ENCODE data around the genes TSPY2 and CDY1.

DNA sequence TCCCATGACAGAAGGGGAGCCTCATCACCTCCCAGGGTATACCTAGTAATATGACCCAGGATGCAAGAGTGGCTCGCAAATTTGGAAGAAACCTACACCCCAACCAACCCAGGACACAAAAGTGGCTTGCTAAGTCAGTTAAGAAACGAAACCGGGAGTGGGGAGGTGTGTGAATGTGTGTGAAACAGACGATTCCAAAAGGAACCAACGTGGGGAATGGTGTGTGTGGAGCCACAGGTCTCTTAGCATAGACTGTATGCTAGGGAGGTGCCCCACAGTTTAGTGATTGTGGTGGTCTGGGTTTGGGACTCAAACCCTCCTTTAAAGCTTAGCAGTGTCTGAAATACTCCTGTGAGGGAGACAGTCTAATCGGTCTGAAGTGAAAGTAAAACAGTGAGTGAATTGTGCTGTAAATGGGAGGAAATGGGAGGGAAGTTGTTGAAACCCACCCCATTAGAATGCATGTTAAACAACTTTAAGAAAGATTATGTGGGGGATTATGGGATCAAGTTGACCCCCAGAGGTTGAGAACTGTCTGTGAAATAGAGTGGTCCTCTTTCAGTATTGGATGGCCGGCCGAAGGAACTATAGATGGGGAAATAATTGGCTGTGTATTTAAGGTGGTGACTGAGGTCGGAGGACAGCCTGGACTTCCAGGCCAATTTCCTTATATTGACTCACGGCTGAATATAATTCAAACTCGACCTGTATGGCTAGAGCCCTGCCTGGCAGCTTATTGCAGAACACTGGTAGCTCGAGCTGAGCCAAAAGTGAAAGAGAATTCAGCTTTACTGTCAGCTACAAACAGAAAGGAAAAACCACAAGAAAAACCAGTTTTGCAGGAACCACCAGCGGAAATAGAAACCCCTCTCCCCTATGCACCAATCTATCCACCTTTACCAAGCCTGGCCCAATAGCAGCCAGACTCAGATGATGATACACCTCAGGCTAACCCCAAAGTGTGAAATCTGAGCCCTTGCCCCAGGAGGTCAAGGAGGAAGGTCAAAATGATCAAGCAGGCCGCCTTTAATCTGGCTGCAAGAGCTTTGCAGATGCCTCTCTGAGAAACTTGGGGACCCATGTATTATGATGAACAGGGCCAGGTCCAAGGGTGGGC lies 68.4 kb downstream of the ZFY start:
- PRO-cap: no peak

- PRO-cap: no peak
Observed at GRCh38 chrY:3367497-3368024, 211.3 kb upstream of the TGIF2LY start.

GRCh38 chrY:6246153-6246438 lies at the start of gene TSPY2:
Gene TSPY2, plus strand, starts transcription at chrY:6246223.
- PRO-cap: no peak

- PRO-cap: no peak
Observed at GRCh38 chrY:6909828-6910265, 650 bp upstream of the TBL1Y start.

GRCh38 chrY:7322122-7322566 lies 410.6 kb upstream of the AMELY start:
- PRO-cap: no peak

DNA sequence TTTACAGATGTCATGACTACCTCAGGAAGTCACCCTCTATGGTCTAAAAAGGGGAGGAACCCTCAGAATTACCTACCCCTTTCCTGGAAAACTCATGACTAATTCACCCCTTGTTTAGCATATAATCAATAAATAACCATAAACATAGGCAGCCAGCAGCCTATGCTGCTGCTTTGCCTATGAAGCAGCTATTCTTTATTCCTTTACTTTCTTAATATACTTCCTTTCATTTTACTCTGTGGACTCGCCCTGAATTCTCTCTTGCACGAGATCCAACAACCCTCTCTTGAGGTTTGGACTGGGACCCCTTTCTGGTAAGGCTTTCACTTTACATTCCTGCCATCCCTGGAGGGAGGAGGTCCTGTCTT lies 522.7 kb upstream of the AMELY start:
- PRO-cap: no peak

DNA sequence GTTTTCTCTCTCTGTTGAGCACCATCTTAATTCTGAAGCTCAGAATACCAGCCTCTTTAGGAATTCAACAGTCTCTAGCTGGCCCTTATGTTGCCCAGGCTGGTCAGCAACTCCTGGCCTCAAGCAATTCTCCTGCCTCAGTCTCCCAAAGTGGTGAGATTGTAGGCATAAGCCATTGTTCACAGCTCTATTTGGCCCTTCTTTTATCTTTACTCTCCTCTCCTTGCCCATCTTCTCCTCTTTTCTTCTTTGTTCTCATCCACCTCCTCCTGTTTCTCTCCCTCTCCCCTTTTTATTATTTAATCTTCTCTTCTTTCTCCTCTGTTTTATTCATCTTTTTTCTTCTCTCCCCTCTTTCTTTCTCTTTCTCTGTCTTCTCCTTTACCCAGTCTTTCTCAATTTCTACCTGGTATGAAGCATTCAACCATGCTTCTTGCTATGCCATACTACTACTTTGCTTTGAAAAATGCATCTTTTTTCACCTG lies 1268.4 kb downstream of the NLGN4Y start:
- PRO-cap: no peak

- PRO-cap: no peak
Observed at GRCh38 chrY:19015886-19016461, 242.4 kb upstream of the HSFY2 start.

DNA sequence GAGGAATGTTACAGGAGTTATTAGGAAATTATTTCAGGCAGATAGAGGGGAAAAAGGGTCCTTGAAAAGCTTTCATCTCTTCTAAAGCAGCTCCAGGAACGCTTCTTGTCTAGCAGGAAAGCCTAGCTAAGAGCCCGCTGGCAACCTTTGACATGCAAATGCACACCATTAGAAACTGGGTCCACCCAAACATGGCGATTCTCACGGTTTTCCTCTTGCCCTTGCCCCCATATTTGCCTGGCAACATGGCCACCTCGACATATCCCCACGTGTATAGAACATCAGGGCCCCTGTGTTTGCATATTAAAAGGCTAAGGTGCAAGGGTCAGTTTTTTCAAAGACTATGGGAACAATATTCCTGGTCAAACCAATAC lies 268.8 kb upstream of the HSFY2 start:
- PRO-cap: no peak

GRCh38 chrY:21683245-21683663 lies 148.6 kb downstream of the RBMY1A1 start:
- PRO-cap: no peak

DNA sequence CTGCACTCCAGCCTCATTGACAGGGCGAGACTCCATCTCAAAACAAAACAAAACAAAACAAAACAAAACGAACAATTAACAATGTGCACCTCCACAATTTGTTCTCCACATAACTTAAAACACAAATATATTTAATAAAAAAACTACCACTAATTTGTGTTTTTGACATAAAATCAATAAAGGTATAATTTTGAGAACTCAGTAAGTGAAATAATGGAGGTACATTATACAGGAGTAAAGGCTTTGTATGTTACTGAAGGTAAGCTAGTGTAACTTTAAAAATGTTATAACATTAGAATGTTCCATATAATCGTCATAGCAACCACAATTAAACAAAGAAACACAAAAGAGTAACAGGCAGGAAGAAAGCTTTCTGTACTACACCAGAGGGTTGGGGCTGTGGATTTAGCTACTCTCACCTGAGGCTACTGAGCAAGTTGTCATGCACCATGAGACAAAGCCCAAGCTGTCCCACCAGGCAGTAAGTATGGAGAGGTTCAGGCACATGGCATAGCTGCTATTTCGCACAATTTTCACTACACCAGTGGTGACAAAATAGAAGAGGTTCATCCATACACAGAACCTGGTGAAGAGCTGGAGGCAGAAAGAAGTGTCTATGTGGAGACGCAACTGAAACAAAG lies at the start of gene CDY1:
TSS of gene CDY1 (plus strand) at position 353 of the 641 bp plus-strand sequence.
- PRO-cap: no peak